Cardiac ventricle fibroblast (primary cell): ENCODE measurements around a stretch of chr3.

DNA sequence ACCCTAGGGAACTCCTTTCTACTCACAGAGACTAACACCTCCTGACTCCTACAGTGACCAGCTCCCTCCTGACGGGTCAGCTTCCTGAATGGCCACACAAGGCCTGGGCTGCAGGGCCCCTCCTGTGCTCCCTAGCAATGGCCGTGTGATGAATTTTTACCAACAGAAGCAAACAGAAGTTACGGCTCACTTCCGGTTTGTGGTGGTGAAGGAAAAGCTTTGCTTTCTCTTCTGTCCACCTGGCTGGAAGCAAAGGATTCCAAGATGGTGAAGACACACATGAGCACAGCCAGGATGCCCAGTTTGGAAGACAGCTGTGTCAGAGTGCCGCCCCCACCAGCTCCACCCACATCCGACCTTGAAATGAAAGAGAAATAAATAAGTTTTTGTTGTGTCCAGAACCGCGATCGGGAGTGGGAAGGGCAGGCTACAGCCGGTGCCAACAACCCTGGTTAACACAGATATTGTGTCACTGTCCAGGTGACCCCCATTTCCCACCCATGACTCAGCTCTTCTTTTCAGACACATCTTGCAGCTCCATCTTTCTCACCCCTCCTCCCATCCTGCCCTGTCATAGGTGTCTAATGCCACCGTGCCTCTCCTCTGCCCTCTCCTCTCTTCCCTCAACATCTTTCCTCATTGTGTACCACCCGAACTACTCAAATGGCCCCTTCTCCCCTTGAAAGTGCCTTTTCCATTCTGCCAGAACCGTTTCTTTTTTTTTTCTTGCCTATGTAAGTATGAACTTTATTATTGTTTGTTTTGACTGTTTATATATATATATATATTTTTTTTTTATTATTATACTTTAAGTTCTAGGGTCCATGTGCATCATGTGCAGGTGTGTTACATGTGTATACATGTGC lies 69.8 kb upstream of the ATP13A3 start:
- RAMPAGE, long total RNA = no peak

DNA sequence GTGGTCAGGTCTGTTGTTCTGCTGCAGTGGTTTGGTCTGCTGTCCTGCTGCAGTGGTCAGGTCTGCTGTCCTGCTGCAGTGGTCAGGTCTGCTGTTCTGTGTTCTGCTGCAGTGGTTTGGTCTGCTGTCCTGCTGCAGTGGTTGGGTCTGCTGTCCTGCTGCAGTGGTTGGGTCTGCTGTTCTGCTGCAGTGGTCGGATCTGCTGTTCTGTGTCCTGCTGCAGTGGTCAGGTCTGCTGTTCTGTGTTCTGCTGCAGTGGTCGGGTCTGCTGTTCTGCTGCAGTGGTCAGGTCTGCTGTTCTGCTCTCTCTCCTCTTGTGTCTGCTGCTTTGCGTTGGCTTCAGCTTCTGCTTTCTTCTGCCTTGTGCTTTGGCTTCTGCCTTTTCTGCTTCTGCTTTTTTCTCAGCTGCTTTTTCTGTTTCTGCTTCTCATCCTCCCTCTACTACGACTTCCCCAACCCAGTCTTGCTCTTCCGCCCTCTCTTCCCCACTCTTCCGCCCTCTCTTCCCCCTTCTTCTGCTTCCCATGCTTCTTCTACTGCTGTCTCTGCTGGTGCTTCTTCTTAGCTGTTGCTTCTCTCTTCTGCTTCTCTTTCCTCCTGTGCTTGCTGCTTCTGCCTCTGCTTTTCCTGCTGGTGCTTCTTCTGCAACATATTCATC lies 50.7 kb downstream of the FAM43A start:
- RAMPAGE, long total RNA = no peak

GRCh38 chr3:194773201-194773679 lies 87.6 kb downstream of the FAM43A start:
- RAMPAGE, long total RNA = no peak

- RAMPAGE, long total RNA = no peak
Measured at GRCh38 chr3:194840929-194841577, 155.4 kb downstream of the FAM43A start.

DNA sequence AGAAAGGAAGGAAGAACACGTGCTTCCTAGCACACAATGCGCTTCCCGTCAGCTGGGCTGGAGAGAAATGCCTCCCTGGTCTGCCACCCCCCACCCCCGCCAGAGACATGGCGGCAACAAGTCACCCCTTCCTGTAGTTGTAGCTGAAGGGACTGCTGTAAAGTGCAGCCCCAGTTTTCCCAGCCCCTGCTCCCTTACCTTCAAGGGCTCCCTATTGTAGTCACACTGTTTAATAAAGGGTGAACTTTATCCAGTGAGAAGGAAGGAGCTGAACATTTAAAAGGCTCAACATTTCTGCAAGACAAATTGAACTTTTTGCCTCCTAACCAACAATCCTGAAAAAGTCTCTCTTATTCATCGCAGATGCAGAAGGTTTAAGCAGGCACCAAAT lies 182.1 kb downstream of the FAM43A start:
- RAMPAGE, long total RNA = no peak

DNA sequence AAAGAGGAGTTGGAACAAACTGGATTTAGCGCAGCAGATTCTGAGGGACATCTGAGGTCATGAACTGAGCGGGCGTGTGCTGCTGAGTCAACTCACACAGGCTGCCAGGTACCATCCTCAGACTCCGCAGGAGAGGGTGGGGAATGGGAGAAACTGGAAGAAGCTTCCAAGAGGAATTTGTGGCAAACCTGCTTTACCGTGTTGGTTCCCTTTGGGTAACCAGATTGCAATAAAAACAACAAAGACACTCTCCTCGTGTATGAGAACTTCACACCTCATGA lies 185.1 kb downstream of the FAM43A start:
- RAMPAGE, long total RNA = no peak

- RAMPAGE, long total RNA = no peak
Measured at GRCh38 chr3:194877752-194878164, 192.1 kb downstream of the FAM43A start.

GRCh38 chr3:195005295-195005619 lies 265.7 kb downstream of the XXYLT1 start:
- RAMPAGE, long total RNA = no peak

DNA sequence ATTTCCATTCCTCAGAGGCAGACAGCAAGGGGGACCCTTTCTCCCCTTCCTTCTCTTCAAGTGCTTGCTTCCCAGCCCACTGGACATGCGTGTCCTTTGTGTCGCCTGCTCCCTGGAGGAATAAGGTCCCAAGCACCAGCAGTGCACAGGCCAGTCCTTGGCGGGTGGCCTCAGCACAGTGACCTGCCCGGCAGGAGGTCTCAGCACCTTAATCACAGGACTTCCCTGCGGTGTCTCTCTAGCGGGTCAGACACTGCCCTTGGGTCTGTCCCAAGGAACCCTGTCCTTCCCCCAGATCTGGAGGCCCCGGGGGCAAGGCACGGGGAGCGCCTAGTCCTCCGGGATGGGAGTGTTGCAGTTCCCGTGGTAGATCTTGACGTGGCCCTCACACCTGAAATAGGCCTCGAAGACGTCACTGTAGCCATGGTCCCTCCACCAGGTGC lies 201.6 kb downstream of the XXYLT1 start:
- RAMPAGE, long total RNA = no peak

- RAMPAGE, long total RNA = no peak
Measured at GRCh38 chr3:195105282-195105726, 165.7 kb downstream of the XXYLT1 start.

DNA sequence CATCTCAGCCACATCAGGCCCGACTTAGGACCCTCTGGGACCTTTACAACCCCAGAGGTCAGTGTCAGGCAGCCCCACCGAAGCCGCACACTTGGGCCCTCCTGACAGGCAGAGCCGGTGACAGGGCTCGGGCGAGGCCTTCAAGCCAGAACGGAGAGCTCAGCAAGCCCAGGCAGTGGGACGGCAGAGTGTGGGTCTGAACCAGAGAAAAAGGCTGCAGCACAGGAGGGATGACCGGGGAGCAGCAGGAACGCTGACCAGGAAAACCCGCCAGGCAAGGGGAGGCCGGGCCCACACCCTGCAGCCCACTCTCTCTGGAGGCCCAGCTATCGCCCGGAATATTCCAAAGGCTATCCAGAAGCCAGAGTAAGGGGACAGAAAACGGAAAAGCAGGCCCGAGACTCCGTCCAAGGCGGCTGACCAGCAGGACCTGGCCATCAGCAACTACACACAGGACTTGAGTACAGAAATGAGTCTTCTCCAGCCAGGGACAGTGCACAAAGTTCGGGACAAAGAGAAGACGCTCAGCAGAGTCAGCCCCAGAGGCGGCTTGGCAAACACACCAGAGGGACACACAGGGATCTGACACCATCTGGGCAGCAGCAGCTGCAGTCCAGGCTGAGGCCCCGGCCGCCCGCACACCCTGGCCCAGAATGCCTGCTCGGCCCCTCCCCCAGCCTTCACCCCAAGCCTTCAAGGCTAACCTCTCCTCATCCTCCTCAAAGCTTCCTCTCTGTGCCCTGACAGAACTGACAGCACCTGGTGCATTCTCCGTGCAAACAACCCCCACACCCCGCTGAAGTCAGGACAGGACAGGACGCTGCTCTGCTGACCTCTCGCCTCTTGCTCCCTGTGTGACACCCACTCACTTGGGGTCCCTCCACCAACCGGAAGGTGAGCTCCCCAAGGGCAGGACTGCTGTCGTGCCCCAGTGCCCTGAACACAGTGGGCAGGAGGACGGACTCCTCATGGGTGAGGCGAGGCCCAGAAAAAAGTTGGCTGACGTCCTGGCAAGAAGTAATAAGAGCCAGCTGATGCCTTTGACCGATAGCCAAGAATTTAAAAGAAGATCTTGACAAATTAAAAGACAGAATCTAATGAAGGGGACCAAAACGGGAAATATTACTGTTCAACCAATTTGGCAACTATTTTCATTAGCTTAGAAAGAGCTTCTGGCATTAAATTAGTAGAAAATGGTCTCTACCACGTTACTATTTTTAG lies 61.1 kb downstream of the XXYLT1 start:
- RAMPAGE, long total RNA = no peak

- RAMPAGE, long total RNA = no peak
Measured at GRCh38 chr3:195242720-195243000, 28.3 kb downstream of the XXYLT1 start.

GRCh38 chr3:195418056-195418870 lies 24.6 kb downstream of the ACAP2 start:
- RAMPAGE, long total RNA = no peak

- RAMPAGE, long total RNA = no peak
Measured at GRCh38 chr3:195540393-195540856, 2.7 kb downstream of the PPP1R2 start.

GRCh38 chr3:195551293-195551866 lies 8.3 kb upstream of the PPP1R2 start:
- RAMPAGE, long total RNA = no peak

GRCh38 chr3:195555205-195555601 lies 12.1 kb upstream of the PPP1R2 start:
- RAMPAGE, long total RNA = no peak

GRCh38 chr3:195595800-195596132 lies 12.0 kb upstream of the APOD start:
- RAMPAGE, long total RNA = no peak

DNA sequence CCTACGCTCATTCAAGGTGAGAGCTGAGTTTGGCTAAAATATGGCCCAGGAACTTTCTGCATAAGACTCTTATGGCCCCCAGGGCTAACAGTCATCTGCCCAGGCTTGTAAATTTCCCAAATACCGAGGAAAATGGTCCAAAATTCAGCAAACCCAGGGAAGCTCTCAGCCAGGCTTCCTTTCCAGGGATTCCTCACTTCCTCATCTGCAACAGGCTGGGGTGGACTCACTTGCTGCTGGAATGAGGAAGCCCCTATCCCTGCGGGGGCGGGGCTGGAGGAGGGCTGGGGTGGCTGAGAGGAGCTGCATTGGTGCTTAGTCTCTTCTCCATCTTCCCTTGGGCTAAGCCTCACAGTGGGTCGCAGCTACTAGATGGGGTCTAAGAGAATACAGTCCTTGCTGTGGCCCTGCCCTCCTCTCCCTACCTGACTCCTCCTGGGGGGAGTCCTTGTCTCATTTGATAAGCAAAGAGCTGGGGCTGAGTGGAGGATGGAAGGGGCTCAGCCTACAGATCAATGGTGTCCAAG lies 28.5 kb upstream of the APOD start:
- RAMPAGE, long total RNA = no peak

- RAMPAGE, long total RNA = no peak
Measured at GRCh38 chr3:195874034-195874407, 34.3 kb downstream of the TNK2 start.

DNA sequence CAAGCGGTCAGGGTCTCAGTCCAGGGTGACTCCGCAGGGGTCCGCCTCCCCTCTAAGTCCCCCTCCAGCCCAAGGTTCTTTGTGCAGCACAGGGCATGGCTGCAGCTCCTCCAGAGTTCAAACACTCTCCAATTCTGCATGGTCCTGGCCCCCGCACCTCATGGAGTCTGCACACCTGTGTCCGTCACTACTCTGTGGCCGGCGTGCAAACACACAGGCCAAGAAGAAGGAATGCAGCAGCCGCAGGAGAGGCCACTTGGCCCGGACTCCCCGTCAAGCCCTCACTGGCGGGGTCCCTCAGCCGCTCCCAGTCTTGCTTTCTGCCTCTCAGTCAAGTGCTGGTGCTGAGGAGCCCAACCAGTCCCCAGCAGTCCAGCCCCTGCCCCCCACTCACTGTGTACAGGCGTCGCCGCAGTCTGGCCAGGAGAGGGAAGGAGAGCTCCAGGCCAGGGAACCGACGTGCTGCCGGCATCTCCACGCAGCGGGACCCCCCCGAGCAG lies 16.3 kb downstream of the TNK2 start:
- RAMPAGE, long total RNA = no peak